K562 (cell line): ENCODE data around the gene KDR.

DNA sequence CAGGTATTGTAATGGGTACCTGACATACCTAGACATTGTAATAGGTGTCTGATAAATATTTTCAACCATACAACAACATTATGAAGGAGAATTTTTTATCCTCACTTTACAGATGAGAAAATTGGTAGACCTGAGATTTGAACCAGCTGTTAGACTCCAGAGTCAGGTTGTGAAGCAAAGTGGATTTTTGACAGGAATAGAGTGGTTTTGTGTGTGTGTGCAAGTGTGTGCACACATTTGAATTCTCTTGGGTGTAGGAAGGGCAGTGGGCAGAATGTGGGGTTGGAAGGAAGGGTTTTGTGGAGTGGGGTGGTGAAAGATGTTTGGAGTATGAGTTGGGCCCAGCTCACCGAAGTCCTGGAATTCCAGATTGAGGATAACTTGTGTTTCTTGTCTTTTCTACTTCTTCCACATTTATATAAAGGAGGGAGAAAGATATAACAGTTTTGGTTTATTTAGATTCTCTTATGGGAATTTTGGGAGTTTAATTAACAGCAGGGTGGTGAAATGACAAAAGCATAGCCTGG, 18.2 kb downstream of the DCUN1D4 start:
- RAMPAGE, long total RNA: no peak
- RRBS: no CpG with 5 or more reads among the region's 1 CpG
PRO-cap:
- standard: no peak
- CoPRO, capped RNA only, 2 experiments: no peak in any of the 2 experiments
- CoPRO, capped and uncapped RNA, 2 experiments: no peak in any of the 2 experiments
- CoPRO, uncapped RNA only, 2 experiments: no peak in any of the 2 experiments
CAGE:
- cytosol, long polyA plus RNA: no peak
- long polyA plus RNA: no peak
- nucleolus, long total RNA: no peak
- nucleus, long polyA plus RNA: no peak

DNA sequence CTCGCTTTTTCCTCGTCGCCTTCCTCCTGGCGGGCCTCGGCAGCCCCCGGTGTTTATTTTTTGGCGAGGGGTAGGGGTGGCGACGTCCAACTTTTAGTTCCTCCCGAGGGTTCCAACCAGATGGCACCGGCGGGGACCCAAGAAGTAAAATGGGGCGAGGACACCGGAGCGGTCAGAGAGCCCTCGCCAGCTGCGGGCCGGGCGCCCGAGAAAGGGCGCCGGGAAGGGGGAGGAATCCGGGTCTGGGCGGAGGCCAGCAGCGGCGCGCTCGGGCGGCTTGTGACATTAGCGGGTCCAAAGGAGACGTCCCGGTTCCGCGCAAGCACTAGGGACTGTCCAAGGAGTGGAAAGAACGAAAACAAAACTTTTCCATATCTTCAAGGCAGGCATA, 636 bp upstream of the USP46 start:
- RAMPAGE, long total RNA: no peak
- RRBS: 2% methylated on average over 18 of the region's 35 CpGs
PRO-cap:
- standard: bidirectional peak, plus-strand start at position 283 of the sequence, minus-strand start at position 226 of the sequence
- CoPRO, capped RNA only, 2 experiments: no peak in any of the 2 experiments
- CoPRO, capped and uncapped RNA, 2 experiments: no peak in any of the 2 experiments
- CoPRO, uncapped RNA only, 2 experiments: no peak in any of the 2 experiments
CAGE:
- cytosol, long polyA plus RNA: no peak
- long polyA plus RNA: no peak
- nucleolus, long total RNA: no peak
- nucleus, long polyA plus RNA: no peak

DNA sequence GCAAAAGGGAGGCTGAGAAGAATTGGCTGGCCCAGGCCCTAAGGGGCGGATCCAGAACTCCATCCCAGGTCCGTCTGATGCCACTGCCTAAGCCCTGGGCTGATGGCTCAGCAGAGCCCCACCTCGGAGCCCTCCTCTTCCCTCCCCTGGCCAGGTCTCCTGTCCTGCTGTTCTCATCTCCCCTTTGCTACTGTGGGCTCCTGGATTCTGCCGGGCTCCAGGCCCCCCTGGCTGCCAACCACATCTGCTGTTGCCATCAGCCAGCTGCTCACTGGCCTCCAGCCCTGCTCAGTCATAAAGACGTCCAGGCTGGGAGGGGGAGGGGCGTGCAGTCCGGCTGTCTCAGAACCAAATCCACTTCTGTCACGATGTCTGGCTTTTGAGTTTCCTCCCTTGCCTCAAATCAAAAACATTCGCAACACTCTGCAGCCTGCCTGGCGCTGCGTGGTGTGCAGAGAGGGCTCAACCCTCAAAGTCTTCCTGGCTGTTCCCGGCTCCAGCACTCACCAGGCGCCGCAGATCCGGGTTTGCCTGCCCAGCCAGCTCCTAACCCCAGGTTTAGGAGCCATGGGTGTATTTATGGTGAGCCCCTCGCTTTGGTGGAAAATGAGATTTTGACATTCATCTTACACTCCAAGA, 7.1 kb downstream of the RASL11B start:
- RAMPAGE, long total RNA: no peak
- RRBS: no CpG with 5 or more reads among the region's 16 CpGs
PRO-cap:
- standard: no peak
- CoPRO, capped RNA only, 2 experiments: no peak in any of the 2 experiments
- CoPRO, capped and uncapped RNA, 2 experiments: no peak in any of the 2 experiments
- CoPRO, uncapped RNA only, 2 experiments: no peak in any of the 2 experiments
CAGE:
- cytosol, long polyA plus RNA: no peak
- long polyA plus RNA: no peak
- nucleolus, long total RNA: no peak
- nucleus, long polyA plus RNA: no peak

DNA sequence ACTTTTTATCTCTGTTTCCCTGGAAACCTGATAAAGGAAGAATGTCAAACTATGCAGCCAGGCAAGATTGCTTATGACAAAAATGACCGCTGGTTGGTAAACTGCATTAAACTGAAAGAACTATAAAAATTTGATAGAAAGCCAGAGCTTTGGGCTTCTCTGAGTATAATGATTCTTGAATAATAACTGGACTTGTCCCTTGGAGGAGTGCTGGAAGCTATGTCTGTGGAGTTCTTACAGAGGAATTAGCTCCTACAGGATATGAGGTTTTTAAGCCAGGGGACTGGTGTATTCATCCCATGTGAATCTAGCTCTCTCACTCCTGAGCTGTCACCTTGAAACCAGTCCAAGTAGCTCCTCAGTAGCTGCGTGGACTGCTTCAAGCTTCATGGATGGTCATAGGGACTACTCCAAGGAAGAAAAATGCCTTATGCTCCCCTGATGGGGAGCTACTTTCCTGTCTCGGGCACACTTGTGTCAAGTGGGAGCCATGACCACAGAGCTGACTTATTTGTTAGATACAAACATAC, 52.1 kb downstream of the RASL11B start:
- RAMPAGE, long total RNA: no peak
- RRBS: no CpG with 5 or more reads among the region's 3 CpGs
PRO-cap:
- standard: no peak
- CoPRO, capped RNA only, 2 experiments: no peak in any of the 2 experiments
- CoPRO, capped and uncapped RNA, 2 experiments: no peak in any of the 2 experiments
- CoPRO, uncapped RNA only, 2 experiments: no peak in any of the 2 experiments
CAGE:
- cytosol, long polyA plus RNA: no peak
- long polyA plus RNA: no peak
- nucleolus, long total RNA: no peak
- nucleus, long polyA plus RNA: no peak

DNA sequence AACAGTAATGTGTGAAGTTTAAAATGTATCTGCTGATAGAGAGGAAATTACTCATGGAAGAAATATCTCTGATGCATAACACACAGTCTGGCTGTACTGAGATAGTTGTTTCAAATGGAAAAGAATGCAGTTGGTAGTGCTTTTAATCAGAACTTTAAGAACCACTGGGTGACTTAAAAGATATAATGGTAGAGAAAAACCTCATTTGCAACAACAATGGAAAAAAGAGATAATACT, 239.2 kb downstream of the RASL11B start:
- RAMPAGE, long total RNA: no peak
PRO-cap:
- standard: no peak
- CoPRO, capped RNA only, 2 experiments: no peak in any of the 2 experiments
- CoPRO, capped and uncapped RNA, 2 experiments: no peak in any of the 2 experiments
- CoPRO, uncapped RNA only, 2 experiments: no peak in any of the 2 experiments
CAGE:
- cytosol, long polyA plus RNA: no peak
- long polyA plus RNA: no peak
- nucleolus, long total RNA: no peak
- nucleus, long polyA plus RNA: no peak

GRCh38 chr4:53402379-53403219, 25.2 kb downstream of the FIP1L1 start:
- RAMPAGE, long total RNA: no peak
- RRBS: no CpG with 5 or more reads among the region's 8 CpGs
PRO-cap:
- standard: no peak
- CoPRO, capped RNA only, 2 experiments: no peak in any of the 2 experiments
- CoPRO, capped and uncapped RNA, 2 experiments: no peak in any of the 2 experiments
- CoPRO, uncapped RNA only, 2 experiments: no peak in any of the 2 experiments
CAGE:
- cytosol, long polyA plus RNA: no peak
- long polyA plus RNA: no peak
- nucleolus, long total RNA: no peak
- nucleus, long polyA plus RNA: no peak

GRCh38 chr4:53496027-53496447, 95.2 kb downstream of the LNX1 start:
- RAMPAGE, long total RNA: no peak
- RRBS: no CpG with 5 or more reads among the region's 17 CpGs
PRO-cap:
- standard: no peak
- CoPRO, capped RNA only, 2 experiments: no peak in any of the 2 experiments
- CoPRO, capped and uncapped RNA, 2 experiments: no peak in any of the 2 experiments
- CoPRO, uncapped RNA only, 2 experiments: no peak in any of the 2 experiments
CAGE:
- cytosol, long polyA plus RNA: no peak
- long polyA plus RNA: no peak
- nucleolus, long total RNA: no peak
- nucleus, long polyA plus RNA: no peak

GRCh38 chr4:53734757-53735066, 143.4 kb upstream of the LNX1 start:
- RAMPAGE, long total RNA: no peak
- RRBS: no CpG with 5 or more reads among the region's 2 CpGs
PRO-cap:
- standard: no peak
- CoPRO, capped RNA only, 2 experiments: no peak in any of the 2 experiments
- CoPRO, capped and uncapped RNA, 2 experiments: no peak in any of the 2 experiments
- CoPRO, uncapped RNA only, 2 experiments: no peak in any of the 2 experiments
CAGE:
- cytosol, long polyA plus RNA: no peak
- long polyA plus RNA: no peak
- nucleolus, long total RNA: no peak
- nucleus, long polyA plus RNA: no peak

GRCh38 chr4:53777292-53777811, 186.1 kb upstream of the LNX1 start:
- RAMPAGE, long total RNA: no peak
- RRBS: no CpG with 5 or more reads among the region's 2 CpGs
PRO-cap:
- standard: no peak
- CoPRO, capped RNA only, 2 experiments: no peak in any of the 2 experiments
- CoPRO, capped and uncapped RNA, 2 experiments: no peak in any of the 2 experiments
- CoPRO, uncapped RNA only, 2 experiments: no peak in any of the 2 experiments
CAGE:
- cytosol, long polyA plus RNA: no peak
- long polyA plus RNA: no peak
- nucleolus, long total RNA: no peak
- nucleus, long polyA plus RNA: no peak

DNA sequence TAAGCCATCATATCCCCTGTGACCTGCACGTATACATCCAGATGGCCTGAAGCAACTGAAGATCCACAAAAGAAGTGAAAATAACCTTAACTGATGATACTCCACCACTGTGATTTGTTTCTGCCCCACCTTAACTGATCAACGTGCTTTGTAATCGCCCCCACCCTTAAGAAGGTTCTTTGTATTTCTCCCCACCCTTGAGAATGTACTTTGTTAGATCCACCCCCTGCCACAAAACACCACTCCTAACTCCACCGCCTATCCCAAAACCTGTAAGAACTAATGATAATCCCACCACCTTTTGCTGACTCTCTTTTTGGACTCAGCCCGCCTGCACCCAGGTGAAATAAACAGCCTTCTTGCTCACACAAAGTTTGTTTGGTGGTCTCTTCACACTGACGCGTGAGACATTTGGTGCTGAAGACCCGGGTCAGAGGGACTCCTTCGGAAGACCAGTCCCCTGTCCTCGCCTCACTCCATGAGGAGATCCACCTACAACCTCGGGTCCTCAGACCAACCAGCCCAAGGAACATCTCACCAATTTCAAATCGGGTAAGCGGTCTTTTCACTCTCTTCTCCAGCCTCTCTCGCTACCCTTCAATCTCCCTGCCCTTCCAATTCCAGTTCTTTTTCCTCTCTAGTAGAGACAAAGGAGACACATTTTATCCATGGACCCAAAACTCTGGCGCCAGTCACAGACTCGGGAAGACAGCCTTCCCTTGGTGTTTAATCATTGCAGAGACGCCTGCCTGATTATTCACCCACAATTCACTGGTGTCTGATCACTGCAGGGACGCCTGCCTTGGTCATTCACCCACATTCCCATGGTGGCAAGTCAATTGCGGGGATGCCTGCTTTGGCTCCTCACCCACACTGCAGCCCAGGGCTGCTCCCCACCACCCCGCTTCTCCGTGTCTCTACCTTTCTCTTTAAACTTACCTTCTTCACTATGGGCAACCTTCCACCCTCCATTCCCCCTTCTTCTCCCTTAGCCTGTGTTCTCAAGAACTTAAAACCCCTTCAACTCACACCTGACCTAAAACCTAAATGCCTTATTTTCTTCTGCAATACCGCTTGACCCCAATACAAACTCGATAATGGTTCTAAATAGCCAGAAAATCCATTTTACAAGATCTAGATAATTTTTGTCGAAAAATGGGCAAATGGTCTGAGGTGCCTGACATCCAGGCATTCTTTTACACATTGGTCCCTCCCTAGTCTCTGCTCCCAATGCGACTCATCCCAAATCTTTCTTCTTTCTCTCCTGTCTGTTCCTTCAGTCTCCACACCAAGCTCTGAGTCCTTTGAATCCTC, 43.8 kb downstream of the CHIC2 start:
- RAMPAGE, long total RNA: no peak
- RRBS: no CpG with 5 or more reads among the region's 25 CpGs
PRO-cap:
- standard: no peak
- CoPRO, capped RNA only, 2 experiments: no peak in any of the 2 experiments
- CoPRO, capped and uncapped RNA, 2 experiments: no peak in any of the 2 experiments
- CoPRO, uncapped RNA only, 2 experiments: no peak in any of the 2 experiments
CAGE:
- cytosol, long polyA plus RNA: no peak
- long polyA plus RNA: no peak
- nucleolus, long total RNA: no peak
- nucleus, long polyA plus RNA: no peak

DNA sequence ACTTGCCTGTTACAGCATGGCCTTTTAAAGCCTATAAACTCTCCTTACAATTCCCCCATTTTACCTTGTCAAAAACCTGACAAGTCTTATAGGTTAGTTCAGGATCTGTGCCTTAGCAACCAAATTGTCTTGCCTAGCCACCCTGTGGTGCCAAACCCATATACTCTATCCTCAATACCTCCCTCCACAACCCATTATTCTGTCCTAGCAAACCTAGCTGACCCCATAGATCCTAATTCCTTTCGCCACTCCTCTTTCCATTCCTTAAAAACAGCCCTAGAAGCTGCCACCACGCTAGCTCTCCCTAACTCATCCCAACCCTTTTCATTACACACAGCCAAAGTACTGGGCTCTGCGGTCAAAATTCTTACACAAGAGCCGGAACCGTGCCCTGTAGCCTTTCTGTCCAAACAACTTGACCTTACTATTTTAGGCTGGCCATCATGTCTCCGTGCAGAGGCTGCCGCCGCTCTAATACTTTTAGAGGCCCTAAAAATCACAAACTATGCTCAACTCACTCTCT, 41.5 kb downstream of the CHIC2 start:
- RAMPAGE, long total RNA: no peak
- RRBS: no CpG with 5 or more reads among the region's 8 CpGs
PRO-cap:
- standard: no peak
- CoPRO, capped RNA only, 2 experiments: no peak in any of the 2 experiments
- CoPRO, capped and uncapped RNA, 2 experiments: no peak in any of the 2 experiments
- CoPRO, uncapped RNA only, 2 experiments: no peak in any of the 2 experiments
CAGE:
- cytosol, long polyA plus RNA: no peak
- long polyA plus RNA: no peak
- nucleolus, long total RNA: no peak
- nucleus, long polyA plus RNA: no peak

DNA sequence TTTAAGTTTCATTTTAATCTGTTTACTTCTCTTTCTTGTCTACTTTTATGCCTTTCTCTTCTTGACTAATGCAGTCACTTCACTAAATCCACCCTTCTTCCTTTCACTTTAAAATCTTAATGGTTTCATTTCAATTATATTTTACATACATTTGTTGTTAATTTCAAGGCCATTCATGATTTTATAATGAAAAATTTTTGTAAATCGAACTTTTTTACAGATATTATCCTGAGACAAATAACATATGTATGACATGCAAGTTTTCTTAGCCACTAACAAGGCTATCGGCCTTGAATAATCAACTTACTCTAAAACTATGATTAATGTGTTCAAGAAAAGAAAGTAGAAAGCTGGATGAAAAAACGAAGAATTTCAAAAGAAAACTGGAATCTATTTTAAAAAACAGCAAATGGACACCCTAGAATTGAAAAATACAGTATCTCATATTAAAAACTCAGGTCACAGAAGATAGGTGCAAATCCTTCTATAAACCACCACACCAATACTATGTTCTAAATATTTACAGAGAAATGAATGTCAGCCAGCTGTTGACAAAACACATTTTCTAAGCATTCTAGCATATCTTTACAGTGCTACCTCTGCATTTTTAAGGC, 37.6 kb downstream of the CHIC2 start:
- RAMPAGE, long total RNA: no peak
- RRBS: no CpG with 5 or more reads among the region's 3 CpGs
PRO-cap:
- standard: no peak
- CoPRO, capped RNA only, 2 experiments: no peak in any of the 2 experiments
- CoPRO, capped and uncapped RNA, 2 experiments: no peak in any of the 2 experiments
- CoPRO, uncapped RNA only, 2 experiments: no peak in any of the 2 experiments
CAGE:
- cytosol, long polyA plus RNA: no peak
- long polyA plus RNA: no peak
- nucleolus, long total RNA: no peak
- nucleus, long polyA plus RNA: no peak

DNA sequence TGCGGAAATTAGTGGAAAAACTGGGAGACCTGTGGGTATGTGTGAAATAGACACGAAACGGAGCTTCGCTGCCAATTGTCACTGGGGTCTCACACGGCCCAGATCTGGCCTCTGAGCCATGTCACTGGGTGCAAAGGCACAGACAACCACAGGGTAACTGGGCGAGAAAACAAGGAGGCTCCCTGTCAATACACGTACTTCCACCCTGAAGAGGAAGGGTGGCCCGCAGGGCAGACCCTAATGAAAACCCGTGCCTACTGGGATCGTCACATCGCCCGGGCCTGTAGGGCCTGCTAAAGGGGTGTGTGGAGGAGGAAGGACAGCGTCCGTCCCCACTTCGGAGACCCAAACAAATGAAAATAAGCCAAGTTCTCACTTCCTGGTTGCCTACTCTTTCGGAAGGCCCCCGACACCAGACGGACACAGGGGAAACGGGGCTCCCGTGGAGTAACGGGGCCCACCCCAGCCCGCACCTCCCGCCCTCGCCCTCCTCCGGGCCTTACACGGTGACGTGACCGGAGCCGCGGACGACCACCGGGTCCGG, 654 bp downstream of the CHIC2 start:
- RAMPAGE, long total RNA: no peak
- RRBS: no CpG with 5 or more reads among the region's 33 CpGs
PRO-cap:
- standard: no peak
- CoPRO, capped RNA only, 2 experiments: no peak in any of the 2 experiments
- CoPRO, capped and uncapped RNA, 2 experiments: no peak in any of the 2 experiments
- CoPRO, uncapped RNA only, 2 experiments: no peak in any of the 2 experiments
CAGE:
- cytosol, long polyA plus RNA: no peak
- long polyA plus RNA: no peak
- nucleolus, long total RNA: no peak
- nucleus, long polyA plus RNA: no peak

DNA sequence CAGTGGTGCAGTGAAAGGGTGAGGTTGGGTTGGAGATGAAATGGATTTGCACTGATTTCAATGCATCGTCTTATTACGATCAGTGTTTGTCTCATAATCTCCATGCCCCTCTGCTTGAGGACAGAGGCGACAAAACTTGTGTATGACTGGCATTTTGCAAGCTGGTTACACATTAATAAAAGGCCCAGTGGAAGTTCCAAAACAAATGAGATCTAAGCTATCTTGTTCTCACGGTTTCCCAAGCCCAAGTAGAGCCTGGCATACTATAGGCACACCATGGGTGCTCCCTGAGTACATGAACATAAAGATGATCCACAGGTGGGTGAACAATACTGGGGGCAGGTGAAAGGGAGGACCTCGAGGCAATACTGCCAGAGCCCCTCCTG, 9.2 kb upstream of the GSX2 start:
- RAMPAGE, long total RNA: no peak
- RRBS: no CpG with 5 or more reads among the region's 5 CpGs
PRO-cap:
- standard: no peak
- CoPRO, capped RNA only, 2 experiments: no peak in any of the 2 experiments
- CoPRO, capped and uncapped RNA, 2 experiments: no peak in any of the 2 experiments
- CoPRO, uncapped RNA only, 2 experiments: no peak in any of the 2 experiments
CAGE:
- cytosol, long polyA plus RNA: no peak
- long polyA plus RNA: no peak
- nucleolus, long total RNA: no peak
- nucleus, long polyA plus RNA: no peak

DNA sequence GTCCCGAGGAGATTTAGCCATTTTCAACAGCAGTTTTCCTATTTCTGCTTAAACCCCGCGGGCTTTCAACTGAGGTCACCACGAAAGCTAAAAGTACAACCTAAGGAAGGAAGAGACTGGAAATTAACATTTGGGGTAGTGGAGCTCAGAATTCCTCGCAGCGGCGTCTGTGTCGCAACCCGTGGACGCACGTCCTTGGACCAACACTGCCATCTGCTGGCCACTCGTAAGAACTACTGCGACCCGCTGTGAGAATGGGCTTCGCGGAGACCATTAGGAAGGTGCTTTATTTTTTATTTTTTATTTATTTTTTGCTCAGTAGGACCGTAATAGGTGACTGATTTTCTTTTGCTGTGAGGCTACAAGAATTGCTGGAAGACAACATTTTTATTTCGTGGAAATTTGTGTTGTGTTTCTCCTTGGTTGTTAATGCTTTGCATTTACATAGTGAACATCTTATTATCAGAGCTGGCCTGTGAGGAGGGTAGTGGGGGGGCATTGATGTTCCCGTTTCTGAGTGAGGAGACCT, 5.2 kb downstream of the PDGFRA start:
- RAMPAGE, long total RNA: no peak
- RRBS: no CpG with 5 or more reads among the region's 19 CpGs
PRO-cap:
- standard: no peak
- CoPRO, capped RNA only, 2 experiments: no peak in any of the 2 experiments
- CoPRO, capped and uncapped RNA, 2 experiments: no peak in any of the 2 experiments
- CoPRO, uncapped RNA only, 2 experiments: no peak in any of the 2 experiments
CAGE:
- cytosol, long polyA plus RNA: no peak
- long polyA plus RNA: no peak
- nucleolus, long total RNA: no peak
- nucleus, long polyA plus RNA: no peak

DNA sequence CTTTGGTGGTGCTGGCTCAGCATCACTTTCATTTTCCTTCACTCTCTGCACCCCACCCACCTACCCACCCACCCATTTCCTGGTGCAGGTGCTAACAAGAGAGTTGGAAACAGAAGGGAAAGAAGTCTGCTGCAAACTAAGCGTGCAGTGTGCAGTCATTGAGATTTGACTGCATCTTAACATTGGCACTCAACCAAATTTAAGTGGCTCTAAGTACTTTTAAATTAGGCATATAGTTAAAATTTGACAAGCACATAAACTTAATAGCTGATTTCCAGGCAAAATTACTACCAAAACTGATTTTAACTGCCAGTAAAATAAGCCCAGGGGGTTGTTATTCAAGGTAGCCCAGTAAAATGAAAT, 184.3 kb downstream of the KDR start:
- RAMPAGE, long total RNA: no peak
- RRBS: no CpG with 5 or more reads among the region's 1 CpG
PRO-cap:
- standard: no peak
- CoPRO, capped RNA only, 2 experiments: no peak in any of the 2 experiments
- CoPRO, capped and uncapped RNA, 2 experiments: no peak in any of the 2 experiments
- CoPRO, uncapped RNA only, 2 experiments: no peak in any of the 2 experiments
CAGE:
- cytosol, long polyA plus RNA: no peak
- long polyA plus RNA: no peak
- nucleolus, long total RNA: no peak
- nucleus, long polyA plus RNA: no peak

DNA sequence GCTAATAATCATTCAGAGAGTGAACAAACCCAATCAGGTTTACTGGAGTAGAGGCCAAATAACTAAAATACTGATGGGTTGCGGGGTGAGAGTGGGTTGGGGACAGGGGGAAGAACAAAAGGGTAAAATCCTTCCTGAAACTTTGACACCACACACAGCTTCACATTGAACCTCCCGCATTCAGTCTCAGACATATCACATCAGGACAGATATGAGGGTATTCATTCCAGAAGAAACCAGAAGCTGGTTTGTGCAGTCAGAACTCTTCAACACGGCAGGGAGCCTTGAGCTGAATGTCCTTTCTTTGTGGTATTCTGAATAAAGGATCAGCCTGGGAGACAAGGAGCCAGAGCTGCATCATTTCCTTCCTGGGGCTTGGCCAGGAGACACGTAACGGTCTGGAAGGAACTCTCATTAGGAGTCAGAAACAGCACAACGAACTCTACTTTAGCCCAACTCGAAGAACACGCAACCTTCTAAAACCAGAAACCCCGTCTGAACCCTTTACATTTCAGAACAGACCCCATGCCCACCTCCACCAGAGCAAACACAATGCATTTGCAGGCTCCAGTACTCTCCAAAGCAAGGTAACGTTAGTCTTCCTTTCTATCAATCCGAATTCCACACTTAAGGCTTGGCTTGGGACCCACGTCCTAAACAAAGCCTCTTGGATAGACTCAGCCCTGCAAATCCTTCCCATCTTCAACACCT, 46.4 kb downstream of the KDR start:
- RAMPAGE, long total RNA: no peak
- RRBS: no CpG with 5 or more reads among the region's 12 CpGs
PRO-cap:
- standard: no peak
- CoPRO, capped RNA only, 2 experiments: no peak in any of the 2 experiments
- CoPRO, capped and uncapped RNA, 2 experiments: no peak in any of the 2 experiments
- CoPRO, uncapped RNA only, 2 experiments: no peak in any of the 2 experiments
CAGE:
- cytosol, long polyA plus RNA: no peak
- long polyA plus RNA: no peak
- nucleolus, long total RNA: no peak
- nucleus, long polyA plus RNA: no peak

DNA sequence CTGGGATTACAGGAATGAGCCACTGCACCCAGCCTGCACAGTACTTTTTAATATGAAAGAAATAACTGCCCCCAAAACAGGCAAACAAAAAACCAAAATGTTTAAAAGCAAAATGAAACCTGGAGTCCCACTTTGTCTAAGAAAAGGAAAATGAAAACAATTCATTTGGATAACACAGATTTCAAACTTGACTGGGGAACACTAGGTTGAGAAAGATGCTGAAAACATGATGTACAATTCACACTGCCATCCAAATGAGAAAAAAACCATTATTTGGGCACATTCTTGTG, 2.4 kb downstream of the KDR start:
- RAMPAGE, long total RNA: no peak
PRO-cap:
- standard: no peak
- CoPRO, capped RNA only, 2 experiments: no peak in any of the 2 experiments
- CoPRO, capped and uncapped RNA, 2 experiments: no peak in any of the 2 experiments
- CoPRO, uncapped RNA only, 2 experiments: no peak in any of the 2 experiments
CAGE:
- cytosol, long polyA plus RNA: no peak
- long polyA plus RNA: no peak
- nucleolus, long total RNA: no peak
- nucleus, long polyA plus RNA: no peak

- RAMPAGE, long total RNA: no peak
- RRBS: 16% methylated on average over 37 of the region's 70 CpGs
PRO-cap:
- standard: no peak
- CoPRO, capped RNA only, 2 experiments: no peak in any of the 2 experiments
- CoPRO, capped and uncapped RNA, 2 experiments: no peak in any of the 2 experiments
- CoPRO, uncapped RNA only, 2 experiments: no peak in any of the 2 experiments
CAGE:
- cytosol, long polyA plus RNA: no peak
- long polyA plus RNA: no peak
- nucleolus, long total RNA: no peak
- nucleus, long polyA plus RNA: no peak
These were observed at the start of gene KDR for GRCh38 chr4:55124934-55125913. KDR (minus strand) TSS chr4:55125595.